ENCODE data around the genes MASP1 and BCL6.

DNA sequence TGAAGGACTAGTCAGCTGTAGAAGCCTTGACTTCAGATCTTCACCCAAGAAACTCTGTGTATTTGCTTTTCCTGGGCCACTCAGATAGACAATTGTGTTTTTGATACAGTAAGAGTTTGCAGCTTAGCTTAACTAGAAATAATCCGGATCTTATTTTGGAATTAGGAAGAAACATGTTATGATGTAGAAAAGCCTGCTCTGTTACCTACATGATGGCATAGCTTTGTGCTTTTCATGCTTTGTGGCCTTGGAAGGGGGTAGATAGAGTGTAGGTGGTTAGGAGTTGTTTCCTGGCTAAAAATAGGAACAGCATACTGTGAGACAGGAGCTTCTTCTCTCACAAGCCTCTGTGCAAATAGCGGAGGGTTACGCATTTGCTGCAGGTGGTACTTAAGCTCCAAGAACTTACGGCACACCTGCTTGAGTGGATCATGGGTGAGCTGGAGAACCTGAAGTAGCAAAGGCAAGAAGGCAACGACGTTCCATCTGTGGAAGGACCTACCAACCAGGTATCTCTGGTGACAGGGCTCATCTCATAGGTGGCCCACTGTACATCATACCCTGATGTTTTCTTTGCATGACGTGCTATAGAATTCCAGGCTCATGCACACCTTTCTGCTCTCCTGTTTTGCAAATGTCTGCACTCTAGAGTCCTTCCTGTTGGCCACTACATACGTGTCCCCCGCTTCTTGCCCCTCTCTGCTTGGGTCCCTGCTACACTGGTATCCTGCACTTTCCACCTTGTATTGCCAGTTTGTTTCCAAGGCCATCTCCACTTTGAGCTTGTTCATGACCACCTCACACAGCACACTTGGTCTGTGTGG, 66.1 kb downstream of the ST6GAL1 start:
- PRO-cap, result no peak

- PRO-cap, result no peak
Measured at GRCh38 chr3:187039757-187040595, 99.3 kb downstream of the RPL39L start.

GRCh38 chr3:187041241-187041420, 98.2 kb downstream of the RPL39L start:
- PRO-cap, result no peak

DNA sequence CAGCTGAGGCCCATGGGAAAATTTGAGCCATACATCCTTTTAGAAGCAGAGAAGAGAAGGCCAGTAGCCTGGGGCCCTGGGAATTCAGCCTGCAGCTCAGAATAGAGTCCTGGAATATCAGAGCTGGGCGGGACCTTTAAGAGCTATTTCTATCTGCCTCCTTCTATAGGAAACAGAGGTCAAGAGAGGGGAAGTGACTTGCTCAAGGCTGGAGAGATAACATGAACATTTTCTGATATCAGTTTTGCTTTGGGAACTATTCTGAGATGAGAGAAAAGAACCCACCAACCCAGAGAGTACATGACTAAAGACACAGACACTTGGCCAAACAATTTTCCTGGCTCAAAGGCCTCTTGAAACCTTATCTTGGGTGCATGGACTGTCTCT, 26.1 kb downstream of the MASP1 start:
- PRO-cap, result no peak

- PRO-cap, result no peak
Measured at GRCh38 chr3:187291582-187292185, at the start of gene MASP1. TSS of gene MASP1 (minus strand) at chr3:187291737.

DNA sequence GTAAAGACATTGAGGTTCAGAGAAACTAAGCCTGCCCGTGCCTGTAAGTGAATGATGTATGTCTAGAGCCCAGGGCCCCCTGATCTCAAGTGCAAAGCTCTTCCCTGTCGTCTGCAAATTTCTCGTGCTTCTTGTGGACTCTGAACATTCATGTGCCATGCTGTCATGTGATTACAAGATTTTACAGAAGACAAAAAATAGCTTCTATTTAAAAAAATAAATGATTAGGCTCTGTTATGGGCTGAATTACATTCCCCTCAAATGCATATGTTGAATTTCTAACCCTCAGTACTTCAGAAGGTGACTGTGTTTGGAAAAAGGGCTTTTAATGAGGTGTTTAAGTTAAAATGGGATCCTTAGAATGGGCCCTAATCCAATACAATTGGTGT, 3.8 kb upstream of the MASP1 start:
- PRO-cap, result no peak

GRCh38 chr3:187738784-187739174, 6.5 kb downstream of the BCL6 start:
- PRO-cap, result no peak

- PRO-cap, result bidirectional peak, plus-strand start at chr3:187741697, minus-strand start at chr3:187741638
Measured at GRCh38 chr3:187740845-187741816, 4.1 kb downstream of the BCL6 start.

DNA sequence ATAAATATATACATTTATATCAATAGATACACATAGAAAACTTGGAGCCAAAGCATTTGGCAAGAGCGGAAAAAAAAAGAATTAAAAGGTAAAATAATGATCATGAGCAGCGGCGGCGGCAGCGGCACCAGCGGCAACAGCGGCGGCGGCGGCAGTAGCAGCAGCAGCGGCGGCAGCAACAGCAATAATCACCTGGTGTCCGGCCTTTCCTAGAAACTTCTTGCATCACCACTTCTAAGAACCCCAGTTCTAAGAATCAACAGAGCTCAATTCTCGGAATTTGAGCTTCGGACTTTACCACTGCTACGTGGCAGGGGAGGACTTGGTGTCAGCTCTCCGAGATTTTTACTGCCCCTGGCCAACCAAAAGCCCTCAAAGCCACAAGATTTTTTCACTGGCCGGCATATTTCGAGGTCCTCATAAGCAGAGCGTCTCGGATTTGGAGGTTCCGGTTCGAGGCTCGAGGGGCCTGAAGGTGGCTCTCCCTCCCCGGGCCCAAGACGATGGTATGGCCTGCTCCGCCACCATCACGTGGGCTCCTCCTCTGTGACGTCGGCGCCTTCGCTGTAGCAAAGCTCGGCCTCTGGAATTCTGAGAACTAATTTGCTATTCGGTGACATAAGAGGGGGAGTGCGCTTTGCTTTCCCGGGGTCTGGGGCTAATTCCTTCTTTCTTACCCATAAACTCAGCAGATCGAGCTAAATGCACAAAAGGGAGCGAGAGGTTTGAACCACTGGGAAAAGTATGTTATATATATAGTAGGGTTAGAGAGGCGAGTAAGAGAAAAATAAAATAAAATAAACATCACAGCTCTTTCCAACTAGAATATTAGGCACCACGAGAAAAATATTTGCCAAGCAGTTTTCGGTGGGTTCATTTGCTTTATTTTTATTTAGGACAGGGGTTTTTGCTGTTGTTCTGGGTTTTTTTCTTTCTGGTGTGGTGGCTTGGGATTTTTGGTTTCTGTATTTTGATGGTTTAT, at the start of gene BCL6:
Gene BCL6, minus strand, starts transcription at position 251 of the 982 bp plus-strand sequence.
- PRO-cap, result bidirectional peak, plus-strand start at position 601 of the sequence, minus-strand start at position 253 of the sequence

DNA sequence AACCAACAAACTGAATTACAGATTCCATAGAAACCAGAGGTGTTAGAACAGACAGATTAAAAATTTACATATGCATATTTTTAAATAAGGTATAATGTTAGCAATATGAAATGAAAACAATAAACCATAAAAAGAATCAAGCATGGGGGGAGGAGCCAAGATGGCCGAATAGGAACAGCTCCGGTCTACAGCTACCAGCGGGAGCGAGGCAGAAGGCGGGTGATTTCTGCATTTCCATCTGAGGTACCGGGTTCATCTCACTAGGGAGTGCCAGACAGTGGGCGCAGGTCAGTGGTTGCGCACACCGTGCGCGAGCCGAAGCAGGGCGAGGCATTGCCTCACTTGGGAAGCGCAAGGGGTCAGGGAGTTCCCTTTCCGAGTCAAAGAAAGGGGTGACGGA, 117.1 kb upstream of the BCL6 start:
- PRO-cap, result no peak

DNA sequence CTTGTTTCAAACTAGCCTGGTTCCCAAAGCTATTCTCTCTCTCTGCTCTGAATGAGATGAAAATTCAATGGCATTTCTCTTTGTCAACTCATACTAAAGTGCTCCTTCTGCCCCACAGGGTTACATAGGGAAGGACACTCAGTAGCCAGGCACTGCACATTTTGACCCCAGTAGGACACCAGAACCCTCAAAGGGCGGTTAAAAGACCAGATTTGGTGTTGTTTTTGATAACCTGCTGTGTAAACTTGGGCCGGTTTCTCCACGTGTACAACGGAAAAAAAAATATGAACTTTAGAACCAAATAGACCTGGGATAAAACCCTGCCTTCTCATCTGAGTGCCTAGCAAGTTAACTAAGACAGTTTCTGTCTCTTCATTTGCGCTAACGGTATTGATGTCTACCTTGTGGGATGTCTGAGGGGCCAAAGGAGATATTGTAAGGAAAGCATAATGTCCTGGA, 156.1 kb upstream of the LPP start:
- PRO-cap, result no peak

- PRO-cap, result bidirectional peak, plus-strand start at chr3:188000114, minus-strand start at chr3:187999945
Measured at GRCh38 chr3:187999687-188000220, 154.2 kb upstream of the LPP start.

DNA sequence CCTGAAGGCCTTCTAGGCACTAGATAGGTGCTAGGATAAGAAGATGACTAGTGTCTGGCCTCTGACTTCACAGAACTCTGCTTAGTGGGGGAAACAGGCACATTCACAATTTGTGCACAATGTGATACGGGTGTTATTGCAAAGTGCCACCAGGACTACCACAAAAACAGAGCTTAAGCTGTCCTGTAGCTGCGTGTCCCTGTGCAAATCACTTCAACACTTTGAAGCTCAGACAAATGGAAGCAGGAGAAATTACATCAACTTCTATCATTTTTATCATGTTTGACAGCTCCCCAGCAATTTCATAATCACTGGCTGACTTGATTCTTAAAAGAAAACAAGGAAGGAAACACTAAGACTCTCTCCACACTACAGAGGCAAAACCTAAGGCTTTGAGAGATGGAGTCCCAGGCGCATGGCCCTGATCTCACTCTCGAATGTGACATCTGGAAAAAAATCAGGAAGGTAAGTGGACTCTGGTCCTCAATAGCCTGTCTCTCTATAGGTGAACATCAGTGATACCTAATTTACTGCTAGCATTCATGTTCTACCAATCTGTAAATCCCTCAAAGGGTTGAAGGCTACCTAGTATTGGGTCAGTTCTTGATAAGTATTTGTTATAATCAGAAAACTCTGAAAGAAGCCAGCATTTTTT, 81.3 kb upstream of the LPP start:
- PRO-cap, result no peak

DNA sequence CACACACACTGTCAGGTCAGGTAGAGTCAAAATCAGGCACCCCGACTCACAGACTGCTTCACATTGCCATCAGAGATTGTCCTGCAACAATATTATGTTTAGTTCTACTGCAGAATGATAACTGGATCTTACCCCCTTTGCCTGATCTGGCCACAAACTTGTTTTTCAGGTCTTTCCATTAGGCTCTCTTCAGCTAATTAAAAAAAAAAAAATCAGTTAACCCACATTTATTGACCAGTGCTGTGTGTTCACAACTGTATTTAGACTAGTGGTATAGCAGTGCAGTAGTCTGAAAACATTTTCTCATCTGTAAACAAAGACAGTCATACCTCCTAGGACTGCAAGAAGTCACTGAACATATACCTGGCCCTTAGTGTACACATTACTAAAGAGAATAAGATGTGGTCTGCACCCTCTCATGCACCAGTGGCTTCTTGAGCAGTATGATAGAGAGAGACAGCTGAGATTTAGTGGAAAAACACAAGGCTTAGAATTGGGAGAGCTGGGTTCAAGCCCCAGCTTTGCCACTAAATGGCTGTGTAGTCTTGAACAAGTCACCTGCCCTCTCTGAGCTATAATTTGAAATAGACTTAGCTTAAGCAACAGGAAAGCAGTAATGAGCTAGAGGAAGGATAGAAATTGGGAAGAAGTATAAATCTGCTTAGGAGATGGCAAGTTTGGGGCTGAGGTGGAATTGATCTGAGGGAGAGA, 22.6 kb downstream of the LPP start:
- PRO-cap, result no peak

- PRO-cap, result no peak
Measured at GRCh38 chr3:188197228-188197878, 43.4 kb downstream of the LPP start.

DNA sequence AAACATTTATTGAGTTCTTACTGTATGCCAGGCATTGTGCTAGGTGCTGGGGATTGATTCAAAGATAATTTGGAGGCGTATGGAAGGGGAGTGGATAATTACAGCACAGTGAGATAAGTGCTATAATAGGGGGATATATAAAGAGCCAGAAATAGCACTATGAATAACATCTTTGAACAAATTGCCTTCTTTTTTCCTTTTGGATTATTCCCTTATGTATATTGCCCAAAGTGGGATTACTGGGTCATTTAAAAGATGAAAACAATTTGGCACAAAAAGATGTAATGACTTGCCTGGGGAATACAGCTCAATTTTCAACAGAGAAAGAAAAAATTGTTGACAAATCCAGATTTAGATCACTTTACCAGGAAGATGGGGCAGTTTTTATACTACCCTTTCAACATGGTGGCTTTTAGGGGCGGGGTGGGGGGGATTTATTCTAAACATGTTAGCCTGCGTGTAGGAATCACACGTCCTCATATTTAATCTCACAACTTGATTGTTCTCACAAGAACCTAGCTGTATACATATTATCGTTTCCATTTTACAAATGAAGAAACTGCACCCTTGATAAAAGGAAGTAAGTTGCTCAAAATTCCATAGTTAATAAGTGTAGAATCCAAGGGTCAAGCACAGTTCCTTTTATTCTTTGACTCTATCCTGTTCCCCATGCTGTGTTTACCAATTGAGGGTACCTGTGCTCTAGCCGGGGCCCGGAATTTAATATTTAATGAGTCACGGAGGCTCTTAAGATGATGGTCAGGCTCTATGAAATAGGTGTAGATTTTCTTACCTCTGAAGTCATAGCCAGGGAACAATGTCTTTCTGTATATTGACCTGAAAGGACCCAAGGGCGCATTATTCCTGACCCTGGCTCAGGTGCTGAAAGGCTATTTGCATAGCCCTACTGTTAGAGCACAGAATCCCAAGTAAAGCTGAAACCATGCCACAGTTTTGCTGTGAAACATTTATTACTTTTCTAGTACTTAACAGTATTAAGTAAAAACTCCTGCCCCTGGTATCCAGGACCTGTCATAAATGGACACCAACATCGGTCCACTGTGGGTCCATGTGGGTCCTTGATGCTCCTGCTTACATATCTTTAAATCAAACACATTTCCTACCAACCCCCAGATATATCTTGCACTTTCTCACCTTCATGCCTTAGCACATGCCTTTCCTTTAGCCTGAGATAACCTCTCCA, 65.1 kb downstream of the LPP start:
- PRO-cap, result no peak

DNA sequence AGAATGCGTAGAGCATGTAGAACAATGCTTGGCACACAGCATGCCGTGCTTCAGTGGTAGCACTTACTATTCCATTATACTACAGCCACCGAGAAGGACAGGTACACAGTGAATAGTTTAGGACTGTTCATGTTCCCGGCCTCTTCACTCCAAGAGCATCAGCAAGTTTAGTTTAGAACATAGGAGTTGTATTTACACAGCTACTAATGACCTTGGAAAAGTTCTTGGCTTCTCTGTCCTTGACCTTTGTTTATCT, 136.4 kb downstream of the LPP start:
- PRO-cap, result no peak

DNA sequence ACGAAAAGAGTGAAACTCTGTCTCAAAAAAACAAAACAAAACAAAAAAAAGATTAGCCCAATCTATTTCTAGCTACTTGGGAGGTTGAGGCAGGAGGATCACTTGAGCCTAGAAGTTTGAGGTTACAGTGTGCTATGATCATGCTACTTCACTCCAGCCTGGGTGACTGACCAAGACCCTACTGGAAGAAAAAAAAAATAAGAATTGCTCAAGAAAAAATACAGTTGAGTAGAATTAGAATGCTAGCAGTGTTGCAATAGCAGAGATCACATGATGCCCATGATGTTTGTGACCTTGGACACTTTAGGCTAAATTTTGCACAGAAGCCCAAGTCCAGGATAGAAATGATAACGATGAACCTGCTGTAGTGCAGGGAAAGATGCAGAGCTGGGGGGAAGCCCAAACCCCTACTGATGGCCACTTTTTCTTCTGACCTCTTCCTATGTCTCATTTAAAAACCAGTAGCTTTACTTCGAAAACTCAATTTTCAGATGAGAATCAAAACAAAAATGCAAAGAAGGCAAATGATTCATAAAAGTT, 162.4 kb downstream of the LPP start:
- PRO-cap, result no peak

DNA sequence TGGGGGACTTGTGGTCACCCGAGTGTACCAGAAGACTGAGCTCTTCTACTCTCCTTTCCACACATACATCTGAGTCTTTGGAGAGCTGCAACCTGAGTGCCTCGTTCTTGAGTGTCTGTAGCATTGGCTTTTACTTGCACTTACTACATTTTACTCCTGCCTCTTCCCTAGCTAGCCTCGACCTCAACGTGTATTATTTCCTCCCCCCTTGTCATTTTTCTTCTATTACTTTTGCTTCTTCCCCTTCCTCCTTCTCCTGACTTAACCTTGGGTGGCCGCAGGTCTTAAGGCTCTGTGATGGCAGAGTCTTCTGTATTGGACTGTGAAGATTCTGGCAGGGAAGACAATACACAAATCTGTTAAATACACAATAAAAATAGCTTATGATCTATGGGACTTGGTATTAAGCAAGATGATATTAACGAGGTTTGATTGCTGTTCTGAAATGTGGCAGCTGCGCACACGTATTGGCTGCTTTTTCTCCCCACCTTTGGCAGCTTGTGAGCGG, 197.9 kb downstream of the LPP start:
- PRO-cap, result no peak

DNA sequence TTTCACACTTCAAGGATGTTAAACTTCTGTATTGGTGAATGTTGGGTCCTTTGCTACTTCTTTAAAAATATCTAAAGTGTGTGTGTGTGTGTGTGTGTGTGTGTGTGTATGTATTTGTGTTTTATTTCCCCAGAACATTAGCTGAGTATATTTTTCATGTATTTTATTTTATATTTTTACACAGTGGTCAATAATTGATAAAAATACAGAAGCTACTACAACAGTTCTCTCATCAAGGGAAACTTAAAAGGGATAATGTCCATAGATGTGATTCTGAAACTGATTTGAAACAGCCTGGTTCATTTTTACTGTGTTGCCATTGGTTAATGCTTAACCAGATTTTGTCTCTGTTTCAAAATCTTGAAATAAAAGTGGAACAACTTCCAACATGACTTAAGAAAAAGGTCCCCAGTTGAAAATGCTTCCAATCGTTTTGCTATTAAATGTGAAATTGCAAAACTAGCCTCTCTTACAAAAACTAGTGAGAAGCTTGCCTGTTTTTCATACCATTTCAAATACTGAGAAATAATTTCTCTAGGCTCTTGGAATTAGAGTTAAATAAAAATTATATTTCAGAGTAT, 240.6 kb downstream of the LPP start:
- PRO-cap, result no peak